Vermiform appendix (tissue), 1 donor: ENCODE data around the genes SERINC3, YWHAB and STK4.

- PRO-cap: no peak
These were observed 954 bp downstream of the JPH2 start for GRCh38 chr20:44185950-44186518.

DNA sequence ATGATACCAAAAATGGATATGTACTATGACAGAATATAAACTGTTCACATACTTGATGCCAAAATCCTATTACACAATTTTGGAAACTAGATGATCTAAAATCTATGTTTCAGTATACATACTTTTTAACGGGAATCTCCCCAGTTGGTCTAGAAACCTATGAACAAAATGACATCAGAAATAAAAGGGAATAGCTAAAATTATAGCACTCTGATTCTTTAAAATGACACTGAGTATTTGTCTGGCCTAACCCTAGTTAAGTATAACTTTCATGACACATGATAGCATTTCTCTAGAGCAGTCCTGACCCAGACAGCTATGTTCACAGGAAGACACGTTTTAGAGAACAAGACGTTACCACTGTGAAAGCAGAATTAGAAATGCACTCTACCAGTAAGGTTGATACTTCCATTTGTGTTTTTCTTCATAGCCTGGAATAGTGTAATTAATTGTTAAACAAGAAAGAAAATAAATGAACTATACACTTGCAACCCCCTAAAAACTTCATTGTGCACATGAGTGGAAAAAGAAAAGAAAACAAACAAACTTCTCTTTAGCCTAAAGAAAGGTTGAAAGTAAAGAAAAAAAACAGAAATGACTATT lies 3.3 kb downstream of the OSER1 start:
- PRO-cap: no peak

- PRO-cap: no peak
These were observed 712 bp upstream of the OSER1 start for GRCh38 chr20:44211389-44211577.

DNA sequence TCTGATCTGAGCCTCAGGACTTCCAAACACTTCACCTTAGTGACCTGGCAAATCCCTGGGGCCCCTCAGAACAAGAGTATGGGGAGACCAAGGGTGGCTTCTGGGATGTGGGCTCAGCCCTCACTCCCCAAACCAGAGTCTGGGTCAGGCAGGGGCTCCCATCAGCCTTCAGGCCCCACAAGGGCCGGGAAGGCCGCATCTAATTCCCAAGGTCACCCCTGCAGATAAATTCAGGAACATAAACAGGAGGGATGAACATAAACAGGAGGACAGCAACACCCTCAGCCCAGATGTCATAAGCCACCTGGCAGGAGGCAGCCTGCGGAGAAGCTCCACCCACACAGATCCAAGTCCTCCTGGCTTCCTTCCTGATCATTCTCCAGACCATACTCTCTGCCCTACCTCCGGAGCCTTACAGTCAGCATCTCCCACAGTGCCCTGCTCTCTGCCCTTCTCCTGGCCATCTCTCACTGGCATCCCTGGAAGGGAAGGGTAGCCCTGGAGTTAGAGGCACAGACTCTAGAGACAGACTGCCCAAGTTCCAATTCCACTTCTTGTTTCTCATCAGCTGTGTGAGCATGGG lies 37.6 kb downstream of the HNF4A start:
- PRO-cap: no peak

- PRO-cap: no peak
These were observed 46.0 kb downstream of the HNF4A start for GRCh38 chr20:44401451-44402031.

- PRO-cap: no peak
These were observed 10.6 kb upstream of the TTPAL start for GRCh38 chr20:44464975-44465641.

- PRO-cap: bidirectional peak, plus-strand start at chr20:44521716, minus-strand start at chr20:44521635; bidirectional peak, plus-strand start at chr20:44522258, minus-strand start at chr20:44521995
These were observed at the start of gene SERINC3 for GRCh38 chr20:44521297-44522436. SERINC3 (minus strand) TSS chr20:44522070.

- PRO-cap: no peak
These were observed 18.5 kb upstream of the PKIG start for GRCh38 chr20:44563887-44564346.

GRCh38 chr20:44585994-44586856 lies 3.8 kb downstream of the PKIG start:
- PRO-cap: bidirectional peak, plus-strand start at chr20:44586602, minus-strand start at chr20:44586344

DNA sequence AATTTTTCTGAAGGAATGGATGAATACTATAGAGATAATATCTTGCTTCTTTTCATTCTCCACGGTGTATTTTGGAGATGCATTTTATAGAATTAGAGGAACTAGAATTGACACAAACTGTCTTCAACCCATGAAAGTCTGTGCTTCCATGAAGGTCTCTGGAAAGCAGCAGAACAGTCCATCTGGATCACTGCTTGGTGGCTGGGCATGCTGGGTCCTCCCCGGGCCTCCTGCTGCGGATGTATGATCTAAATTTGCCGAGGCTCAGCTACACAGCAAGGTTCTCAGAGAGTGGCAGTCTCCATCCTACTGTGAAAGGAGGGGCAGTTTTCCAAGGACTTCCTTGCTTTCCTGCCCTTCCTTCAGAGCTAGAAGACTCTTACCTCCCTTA lies 15.1 kb downstream of the PKIG start:
- PRO-cap: no peak

GRCh38 chr20:44598408-44598895 lies 16.1 kb downstream of the PKIG start:
- PRO-cap: no peak

DNA sequence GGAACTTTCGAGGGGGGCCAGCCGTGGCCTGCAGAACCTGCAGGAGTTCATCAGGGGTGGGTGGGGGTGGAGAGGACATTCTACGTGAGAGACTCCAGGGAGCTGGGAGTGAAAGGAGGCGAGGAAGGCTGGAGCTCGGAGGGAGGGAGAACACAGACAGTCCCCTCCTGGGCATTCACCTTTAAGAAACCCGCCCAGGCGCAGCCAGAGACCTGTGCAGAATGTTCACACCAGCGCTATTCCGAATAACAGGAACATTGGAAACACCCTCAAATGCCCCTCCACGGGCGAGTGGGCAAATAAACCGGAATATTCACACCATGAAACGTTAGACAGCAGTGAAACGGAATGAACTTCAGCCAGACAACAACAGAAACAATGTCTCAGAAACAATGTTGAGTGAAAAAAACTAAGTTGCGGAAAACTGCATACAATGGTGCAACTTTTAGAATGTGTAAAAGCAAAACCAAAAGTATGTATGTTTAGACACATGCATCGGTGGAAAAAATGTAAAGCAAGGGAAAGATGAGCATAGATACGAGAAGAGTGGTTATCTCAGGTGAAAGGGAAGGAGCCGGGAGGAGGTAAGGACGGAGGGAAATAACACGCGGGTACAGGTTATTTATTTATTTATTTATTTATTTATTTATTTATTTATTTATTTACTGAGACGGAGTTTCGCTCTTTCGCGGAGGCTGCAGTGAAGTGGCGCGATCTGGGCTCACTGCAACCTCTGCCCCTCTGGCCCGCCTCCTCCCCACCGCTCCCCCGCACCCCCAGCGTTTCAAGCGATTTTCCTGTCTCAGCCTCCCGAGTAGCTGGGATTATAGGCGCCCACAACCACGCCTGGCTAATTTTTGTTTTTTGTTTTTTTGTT lies 856 bp upstream of the ADA start:
- PRO-cap: no peak

DNA sequence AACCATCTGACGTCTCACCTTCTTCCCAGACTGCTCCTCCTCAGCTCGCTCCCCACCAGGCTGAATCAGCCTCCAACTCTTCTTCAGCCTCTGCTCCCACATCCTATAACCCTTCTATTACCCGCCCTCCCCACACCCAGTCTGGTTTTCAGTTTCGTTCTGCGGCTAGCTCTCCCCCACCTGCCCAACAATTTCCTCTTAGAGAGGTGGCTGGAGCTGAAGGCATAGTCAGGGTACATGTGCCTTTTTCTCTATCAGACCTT lies 20.1 kb upstream of the ADA start:
- PRO-cap: no peak

- PRO-cap: no peak
These were observed 8.9 kb upstream of the KCNK15 start for GRCh38 chr20:44736777-44737204.

GRCh38 chr20:44885474-44886595 lies at the start of gene YWHAB:
YWHAB (plus strand) TSS chr20:44885705.
- PRO-cap: bidirectional peak, plus-strand start at chr20:44885697, minus-strand start at chr20:44885598; bidirectional peak, plus-strand start at chr20:44886083, minus-strand start at chr20:44886050

- PRO-cap: no peak
These were observed 10.5 kb downstream of the YWHAB start for GRCh38 chr20:44895702-44896726.

DNA sequence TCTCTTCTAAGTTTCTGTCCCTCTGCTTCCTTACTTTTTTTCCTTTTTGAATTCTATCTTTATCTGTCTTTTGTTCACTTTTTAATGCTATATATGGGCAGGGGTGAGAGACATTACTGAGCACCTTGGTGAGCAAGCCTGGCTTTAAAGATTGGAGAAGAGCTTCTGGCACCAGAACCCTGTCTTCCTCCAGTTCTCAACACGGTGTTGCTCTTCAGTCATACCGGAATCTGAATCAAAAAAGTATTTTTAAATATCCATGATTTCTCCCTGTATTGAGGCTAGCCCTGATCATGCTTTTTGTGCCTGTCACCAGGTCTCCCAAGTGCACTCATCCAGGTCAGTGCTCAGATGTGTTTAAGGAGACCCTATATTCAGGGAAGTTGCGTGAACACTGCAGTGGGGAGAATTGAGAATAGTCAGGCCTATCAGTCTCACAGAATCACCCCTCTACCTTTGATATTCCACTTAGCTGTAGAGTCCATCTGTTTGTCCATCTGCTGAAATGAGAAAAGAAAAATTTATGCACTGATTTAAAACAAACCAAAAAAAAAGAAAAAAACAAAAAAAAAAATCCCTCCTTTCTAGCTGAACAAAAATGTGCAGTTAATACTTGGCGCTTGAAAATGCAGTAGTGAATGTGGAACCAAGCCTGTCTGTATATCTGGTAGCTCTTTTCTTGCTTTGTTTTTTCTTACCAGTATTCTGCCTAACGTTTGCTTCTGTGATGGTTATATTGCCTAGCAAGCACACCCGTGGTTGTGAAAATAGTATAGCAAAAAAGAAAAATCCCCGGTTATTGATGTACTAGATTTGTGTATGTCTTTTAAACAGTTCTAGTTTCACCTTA lies 2.0 kb upstream of the PABPC1L start:
- PRO-cap: no peak

DNA sequence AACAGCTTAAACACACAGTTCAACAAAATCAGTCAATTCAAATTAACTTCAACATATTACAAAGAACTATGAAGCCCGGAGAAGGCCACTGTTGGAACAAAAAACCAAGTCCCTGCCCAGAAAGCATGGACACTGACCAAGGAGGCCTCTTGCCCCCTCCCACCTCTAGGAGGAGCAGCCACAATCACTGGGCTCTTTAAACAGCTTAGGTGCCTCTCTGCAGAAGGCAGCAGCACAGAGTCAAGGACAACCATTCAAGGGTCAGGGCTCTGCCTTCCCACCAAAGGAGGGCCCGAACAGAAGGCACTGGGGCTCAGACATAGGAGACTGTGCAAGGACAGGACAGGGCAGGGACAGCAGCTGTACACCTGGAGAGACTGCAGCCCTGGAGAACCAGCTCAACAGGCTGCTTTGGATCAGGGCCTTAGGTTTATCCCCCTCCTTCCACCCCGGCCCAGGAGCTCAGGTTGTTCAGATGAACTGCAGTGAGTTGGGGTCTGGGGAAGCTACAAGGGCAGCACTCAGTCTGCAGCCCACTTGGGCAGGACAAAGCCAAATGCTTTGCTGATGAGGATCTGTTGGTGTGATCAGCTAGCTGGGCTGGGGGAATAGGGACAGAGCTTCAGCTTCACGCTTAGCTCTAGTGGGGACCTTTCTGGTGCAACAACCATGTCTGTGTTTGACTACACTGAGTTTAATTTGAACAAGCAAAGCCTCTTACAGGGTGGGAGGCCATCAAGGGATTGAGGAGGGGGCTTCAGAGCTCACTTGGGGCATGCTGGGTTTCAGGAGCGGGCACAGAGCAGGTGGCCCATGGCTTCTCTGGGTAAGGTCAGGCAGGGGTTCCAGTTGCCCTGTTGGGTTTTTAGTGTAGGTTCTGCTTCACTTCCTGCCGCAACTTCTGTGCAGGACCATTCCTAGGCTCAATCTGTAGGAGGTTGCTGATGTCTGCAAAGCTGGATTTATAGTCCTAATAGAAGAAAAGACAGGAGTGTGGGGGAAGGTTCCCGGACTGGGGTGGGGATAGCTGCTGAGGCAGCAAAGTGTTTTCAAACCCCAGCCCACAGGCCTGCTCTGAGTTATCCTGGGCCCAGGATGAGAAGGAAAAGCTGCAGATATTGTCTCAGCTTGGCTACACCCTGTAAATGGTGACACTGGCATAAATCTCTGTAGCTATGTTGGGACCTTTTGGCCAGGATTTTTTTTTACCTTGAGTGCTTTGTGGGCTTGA lies 17.5 kb downstream of the TOMM34 start:
- PRO-cap: no peak

GRCh38 chr20:44966163-44967261 lies at the start of gene STK4:
STK4 (plus strand) TSS chr20:44966512.
- PRO-cap: bidirectional peak, plus-strand start at chr20:44966536, minus-strand start at chr20:44966370

DNA sequence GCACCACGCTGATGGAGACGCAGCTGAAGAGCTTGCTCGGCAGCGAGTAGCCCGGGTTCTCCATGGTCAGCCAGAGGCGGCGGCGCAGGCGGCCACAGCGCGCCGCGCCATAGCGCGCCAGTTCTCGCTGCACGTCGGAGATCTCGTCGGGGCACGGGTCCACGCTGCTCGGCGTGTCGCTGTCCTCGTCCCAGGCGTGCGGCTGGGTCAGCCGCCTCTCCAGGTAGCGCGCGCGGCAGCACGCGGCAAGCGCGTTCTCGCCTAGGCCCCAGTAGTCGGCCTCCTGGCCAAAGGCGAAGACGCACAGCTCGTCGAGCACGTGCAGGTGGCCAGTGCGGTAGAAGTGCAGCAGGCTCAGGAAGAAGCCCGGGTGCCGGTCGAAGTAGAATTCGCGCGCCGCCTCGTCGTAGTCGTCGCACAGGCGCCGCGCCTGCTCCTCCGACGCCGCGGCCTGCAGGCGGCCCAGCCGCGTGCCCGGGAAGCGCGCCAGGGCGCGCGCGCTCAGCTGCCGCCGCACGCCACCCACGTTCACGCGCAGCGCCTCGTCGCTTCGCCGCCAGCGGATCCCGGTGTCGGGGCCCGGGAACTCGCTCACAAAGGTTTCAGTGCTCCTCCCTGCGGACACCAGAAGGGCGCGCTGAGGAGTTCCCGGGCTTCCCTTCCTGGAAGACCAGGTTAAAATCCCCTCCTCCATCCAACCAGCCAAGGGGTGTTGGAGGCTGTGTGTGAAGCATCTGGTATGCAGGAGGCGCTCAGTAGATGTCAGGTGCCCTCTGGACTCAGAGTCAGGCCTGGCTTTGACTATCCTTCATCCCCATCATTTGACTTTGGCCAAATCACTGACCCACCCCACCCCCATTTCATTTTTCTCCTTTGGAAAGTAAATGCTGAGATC lies 2.6 kb downstream of the KCNS1 start:
- PRO-cap: no peak